Ileum (tissue), 1 donor: ENCODE results near the gene C17orf99.

DNA sequence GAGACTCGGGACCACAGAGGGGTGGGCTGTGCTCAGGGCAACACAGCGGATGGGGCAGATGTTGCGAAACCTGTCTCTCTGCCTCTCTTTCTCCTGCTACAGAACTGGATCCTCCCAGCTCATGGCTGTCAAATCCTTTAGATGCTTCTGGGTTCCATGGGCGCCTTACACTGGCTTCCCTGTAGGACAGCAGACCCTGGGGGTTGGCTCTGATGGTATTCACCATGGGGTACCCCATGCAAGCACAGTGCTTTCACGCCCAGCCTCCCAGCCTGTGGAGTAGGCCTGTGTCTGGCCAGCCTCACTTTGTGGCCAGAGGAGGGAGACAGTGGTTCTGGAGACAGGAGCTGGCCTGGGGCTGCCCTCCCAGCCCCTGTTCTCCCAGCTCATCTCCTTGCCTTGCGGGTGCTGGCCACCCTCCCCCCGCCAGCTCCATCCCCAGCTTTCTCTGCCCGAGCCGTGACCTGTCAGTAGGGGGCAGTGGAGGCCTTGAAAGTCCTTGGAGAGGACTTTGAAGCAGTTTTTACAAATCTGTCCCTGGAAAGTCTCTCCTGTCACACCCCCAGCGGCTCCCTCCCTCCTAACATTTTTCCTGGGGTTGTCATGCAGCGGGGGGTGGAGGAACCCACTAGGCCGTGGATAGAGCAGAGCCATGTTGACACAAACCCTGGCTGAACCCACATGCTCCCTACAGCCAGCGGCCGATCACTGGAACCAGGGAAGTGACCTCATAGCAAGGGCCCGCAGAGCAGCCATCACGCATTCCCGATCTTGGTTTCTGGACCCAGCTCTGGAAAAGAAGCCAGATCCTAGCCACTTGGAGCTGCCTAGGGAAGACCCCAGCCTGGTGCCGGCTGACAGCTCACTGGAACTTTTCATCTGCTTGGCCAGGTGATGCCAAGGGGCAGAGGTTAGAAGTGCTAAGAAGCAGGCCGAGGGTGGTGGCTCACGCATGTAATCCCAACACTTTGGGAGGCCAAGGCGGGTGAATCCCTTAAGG is 148.8 kb downstream of the SEPTIN9 start:
- PRO-cap = no peak

DNA sequence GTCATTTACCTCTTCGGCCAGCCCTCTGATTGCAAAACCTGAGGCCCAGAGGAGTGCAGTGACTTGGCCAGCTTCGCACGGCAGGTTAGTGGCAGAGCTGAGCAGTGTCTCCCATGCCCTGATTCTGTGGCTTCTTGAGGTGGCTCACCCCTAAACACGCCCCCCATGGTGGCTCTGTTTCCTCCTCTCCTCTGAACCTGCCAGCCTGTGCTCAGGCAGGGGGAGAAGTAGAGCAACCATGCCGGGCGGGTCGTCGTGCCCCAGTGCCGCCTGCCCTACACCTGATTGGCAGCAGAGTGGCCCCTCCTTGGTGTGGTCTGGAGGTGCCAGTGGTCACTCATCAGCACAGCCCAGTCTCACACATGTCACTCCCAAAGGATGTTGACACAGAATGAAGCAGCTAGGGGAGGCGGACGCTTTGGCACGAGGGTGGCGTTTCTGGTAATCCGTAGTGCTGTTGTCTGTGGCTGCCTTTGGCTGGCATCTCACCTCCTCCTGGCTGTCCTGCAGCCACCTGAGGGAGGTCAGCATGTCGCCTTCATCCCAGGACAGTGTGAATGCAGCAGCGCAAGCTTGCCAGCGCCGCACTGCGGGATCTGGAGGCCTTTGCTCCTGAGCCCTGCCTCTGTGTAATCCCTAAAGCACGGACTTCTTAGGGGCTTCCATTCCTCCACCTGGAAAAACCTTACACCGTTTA is 154.1 kb downstream of the SEPTIN9 start:
- PRO-cap = no peak

- PRO-cap = no peak
Observed at GRCh38 chr17:77452710-77453416, 171.6 kb downstream of the SEPTIN9 start.

GRCh38 chr17:77734050-77734342 is 224.5 kb upstream of the TNRC6C start:
- PRO-cap = unidirectional peak, plus-strand start at chr17:77734145

DNA sequence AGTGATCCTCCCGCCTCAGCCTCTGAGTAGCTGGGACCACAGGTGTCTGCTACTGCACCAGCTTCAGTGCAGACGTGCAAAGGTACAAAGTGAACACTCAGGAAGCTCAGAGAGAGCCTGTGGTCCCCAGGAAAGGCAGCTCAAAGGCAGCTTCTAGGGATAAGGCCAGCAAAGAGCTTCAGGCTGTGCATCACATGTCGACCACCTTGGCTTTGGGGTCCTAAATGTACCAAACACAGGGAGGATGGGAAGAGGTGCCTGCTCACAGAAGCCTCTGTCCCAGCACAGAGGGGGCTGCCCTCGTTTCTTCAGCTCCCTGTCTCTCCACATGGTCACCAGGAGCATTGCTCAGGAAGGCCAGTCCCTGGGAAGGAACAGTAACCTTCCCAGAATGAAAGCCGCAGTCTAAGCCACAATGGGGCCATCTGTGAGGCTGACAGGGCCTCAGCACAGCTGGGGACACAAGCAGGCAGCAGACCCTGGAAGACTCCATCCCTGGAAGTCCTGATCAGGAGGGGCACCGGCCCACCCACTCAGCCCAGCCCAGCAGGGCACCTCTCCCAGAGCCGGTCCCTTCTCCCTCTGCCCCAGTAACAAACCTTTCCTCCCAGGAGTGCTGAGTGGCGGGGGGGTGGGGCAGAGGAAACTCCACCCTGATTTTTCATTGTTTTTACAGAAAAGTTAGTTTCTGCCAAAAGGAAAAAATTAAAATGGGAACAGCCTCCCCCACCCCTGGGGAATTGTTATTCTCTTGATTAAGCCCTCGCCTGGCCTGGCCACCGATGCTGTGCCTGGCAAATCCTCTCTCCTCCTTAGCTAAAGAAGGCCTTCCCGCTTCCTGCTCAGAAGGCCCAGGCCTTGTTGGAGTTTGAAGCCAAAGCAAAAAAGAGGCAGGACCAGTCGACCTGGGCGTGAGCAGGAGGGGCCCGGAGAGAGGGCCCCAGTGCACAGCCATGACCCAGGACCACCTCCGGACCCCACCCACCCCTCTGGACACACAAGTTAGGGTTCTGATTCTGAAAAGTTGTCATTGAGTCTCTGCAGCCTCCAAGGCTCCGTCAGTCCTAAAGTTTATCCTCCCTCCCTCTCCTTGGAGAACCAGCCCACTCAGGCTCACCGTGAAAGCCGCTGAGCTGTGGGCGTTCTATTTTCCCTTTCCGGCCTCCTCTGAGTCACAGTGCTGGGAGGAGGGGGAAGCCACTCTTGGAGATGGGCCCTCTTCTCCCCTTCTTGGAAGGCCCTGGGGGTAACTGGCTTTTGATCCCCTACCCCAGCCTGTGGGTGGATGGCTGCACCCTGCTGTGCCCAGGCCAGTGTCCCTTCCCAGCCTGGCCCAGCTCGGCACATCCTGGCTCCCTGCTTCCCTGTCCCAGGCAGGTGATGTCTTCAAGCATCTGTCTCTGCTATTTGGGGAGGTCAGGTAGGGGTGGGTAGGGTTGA is 128.5 kb upstream of the TNRC6C start:
- PRO-cap = unidirectional peak, minus-strand start at position 584 of the sequence

DNA sequence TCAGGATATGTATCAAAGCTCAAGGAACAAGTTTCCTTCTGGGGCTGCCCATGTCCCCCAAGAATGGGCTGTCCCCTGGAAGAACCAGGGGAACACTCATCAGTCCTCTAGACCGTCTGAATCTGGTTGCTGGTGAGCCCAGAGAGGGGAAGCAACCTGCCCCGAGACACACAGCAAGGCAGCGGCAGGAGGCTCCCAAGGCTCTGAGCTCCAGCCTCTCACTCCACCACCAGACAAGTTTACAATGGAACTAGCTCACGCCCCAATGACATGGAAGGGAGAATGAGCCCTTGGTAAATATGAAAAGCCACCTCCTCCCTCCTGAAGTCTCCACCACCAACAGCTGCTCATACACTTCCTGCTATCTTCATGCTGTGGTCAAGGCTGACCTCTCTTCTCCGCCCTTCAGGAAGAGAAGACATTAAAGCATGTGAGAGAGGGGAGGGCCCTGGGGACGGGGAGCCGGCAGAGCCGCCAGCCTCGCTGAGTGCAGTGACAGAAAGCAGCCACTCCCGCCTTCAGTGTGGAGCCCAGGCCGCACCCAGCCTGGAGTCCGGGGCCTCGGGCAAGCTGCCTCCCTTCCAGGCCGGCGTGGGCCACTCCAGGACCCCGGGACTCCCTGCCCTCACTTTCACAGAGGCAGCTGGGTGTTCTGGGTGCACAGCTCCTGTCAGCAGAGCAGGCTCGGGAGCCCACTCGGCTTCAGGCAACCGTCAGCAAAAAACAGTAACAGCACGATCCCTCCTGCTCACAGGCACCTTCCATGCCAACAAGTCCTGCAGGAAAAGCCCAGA is 94.8 kb upstream of the TNRC6C start:
- PRO-cap = bidirectional peak, plus-strand start at position 446 of the sequence, minus-strand start at position 223 of the sequence

DNA sequence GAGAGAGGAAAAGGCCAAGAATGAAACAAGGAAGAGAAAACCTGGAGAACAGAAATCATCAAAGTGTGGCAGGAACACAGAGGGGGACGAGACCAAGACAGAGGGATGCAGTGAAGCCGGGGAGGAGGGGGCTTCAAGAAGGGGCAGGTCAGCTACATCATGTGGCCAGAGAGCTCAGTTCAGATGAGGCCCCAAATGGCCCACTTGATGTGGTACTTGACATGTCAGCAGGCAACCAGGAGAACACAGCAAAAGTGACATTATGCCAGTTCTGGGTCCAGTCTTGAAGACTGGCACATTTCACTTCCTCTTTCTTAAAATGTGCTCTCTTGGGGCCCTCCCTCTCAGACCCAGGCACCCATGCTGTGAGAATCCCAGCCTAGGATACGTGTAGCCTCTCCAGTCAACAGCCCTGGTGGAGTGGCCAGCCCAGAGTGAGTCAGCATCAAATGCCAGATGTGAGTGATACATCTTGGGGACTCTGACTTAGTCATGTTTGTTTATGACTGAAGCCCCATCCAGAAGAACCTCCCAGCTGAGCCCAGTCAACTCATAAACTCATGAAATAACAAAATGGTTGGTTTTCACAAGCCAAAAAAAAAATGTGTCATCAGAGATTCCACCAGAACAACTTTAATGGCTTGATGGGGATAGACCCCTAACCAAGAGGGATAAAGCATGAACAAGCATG is 82.6 kb upstream of the TNRC6C start:
- PRO-cap = no peak

GRCh38 chr17:77879495-77879845 is 79.0 kb upstream of the TNRC6C start:
- PRO-cap = no peak

DNA sequence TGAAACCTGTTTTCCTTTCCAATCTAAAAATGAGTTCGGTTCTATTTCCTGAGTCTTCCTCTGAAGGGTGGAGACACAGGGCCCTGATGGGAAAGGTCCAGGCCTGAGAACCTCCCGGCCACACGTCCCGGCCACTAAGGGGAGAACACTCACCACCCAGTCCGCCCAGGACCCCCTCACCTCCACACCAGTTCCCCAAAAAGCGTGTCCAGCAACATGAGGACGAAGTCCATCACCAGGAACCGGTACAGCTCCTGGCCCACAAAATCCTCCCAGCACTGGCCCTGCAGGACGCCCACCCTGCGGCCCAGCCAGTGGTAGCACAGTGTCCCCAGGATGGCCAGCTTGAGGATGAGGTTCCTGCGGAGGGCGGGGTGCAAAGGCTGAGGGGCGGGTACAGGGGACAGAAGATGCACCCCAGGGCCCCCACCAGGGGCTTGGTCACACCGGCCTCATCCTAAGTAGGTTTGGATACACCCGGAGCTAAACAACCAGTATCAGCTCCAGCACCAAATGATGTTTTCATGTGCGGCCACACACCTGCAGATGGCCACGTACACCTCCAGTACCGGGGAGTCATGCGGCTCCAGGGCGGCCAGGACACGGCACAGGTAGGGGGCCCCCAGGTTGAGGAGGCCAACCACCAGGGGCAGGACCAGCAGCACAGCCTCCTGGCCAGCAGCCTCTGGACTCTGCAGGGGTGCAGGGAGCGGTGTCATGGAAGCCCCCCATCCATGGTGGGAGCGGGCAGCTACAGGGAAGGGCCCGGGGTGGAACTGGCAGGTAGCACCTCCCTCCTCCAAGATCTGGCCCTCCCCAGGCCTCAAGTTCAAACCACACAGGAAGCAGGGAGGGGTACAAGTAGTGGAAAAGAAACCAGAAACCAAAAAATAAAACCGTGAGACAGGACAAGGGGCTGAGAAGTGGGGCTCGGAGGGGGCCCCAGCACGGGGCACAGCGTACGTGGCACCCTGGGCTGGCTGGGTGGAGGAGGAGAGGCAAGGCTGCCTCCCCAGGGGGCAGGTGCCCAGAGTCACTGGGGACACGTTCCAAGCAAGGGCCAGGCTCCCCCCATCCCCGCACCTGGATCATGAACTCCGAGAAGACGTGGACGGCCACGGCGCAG is 7.7 kb downstream of the TMC6 start:
- PRO-cap = no peak

DNA sequence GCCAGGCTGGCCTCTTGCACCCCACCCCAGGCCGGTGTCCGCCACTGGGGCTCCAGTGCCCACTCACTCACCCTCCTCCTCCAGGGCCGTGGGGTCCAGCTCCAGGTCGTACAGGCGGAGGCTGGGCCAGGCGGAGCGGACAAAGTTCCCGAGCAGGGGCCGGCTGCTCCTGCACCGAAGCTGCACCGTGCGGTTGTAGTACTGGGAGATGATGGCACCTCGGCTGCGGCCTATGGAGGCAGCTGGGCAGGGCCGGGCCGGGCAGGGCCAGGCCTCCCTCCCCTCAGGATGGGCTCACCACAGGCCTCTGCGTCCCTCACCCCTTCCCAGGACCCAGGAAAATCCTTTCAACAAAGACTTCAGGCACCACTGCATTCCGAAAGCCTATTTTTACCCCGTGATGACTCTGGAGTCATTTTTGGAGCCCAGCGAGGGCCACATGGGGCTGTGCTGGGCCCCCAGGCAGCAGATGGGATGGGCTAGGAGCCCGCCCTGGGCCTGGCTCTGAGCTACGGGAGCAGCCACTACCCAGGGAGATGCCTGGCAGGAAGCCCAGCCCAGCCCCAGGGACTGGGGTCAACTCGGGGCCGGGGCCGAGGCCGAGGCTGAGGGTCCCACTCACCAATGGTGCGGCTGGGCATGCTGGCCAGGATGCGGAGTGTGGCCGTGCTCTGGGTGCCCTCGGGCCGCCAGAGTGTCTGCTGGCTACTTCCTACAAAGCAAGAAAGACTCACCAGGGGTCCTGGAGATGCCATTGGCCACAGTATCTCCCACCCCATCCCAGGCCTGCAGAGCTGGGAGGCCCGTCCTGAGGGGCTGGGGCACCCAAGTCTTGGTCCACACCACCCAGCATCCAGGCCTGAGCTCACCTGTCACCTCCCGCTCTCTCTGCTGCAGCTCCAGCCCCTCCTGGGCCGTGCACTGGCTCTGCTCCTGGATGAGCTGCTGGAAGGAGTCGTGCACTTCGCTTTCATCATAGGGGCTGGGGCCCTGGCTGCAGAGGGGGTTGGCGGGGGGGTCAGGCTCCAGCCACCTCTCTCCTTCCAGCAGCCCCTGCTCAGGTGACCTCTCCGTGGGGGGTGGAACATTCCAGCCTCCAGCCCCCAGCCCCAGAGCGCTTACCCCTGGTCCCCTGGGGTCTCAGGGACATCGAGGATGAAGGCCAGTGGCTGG is 2.5 kb downstream of the TMC6 start:
- PRO-cap = no peak

GRCh38 chr17:78129028-78129498 is 508 bp upstream of the TMC6 start:
- PRO-cap = unidirectional peak, plus-strand start at chr17:78129262

DNA sequence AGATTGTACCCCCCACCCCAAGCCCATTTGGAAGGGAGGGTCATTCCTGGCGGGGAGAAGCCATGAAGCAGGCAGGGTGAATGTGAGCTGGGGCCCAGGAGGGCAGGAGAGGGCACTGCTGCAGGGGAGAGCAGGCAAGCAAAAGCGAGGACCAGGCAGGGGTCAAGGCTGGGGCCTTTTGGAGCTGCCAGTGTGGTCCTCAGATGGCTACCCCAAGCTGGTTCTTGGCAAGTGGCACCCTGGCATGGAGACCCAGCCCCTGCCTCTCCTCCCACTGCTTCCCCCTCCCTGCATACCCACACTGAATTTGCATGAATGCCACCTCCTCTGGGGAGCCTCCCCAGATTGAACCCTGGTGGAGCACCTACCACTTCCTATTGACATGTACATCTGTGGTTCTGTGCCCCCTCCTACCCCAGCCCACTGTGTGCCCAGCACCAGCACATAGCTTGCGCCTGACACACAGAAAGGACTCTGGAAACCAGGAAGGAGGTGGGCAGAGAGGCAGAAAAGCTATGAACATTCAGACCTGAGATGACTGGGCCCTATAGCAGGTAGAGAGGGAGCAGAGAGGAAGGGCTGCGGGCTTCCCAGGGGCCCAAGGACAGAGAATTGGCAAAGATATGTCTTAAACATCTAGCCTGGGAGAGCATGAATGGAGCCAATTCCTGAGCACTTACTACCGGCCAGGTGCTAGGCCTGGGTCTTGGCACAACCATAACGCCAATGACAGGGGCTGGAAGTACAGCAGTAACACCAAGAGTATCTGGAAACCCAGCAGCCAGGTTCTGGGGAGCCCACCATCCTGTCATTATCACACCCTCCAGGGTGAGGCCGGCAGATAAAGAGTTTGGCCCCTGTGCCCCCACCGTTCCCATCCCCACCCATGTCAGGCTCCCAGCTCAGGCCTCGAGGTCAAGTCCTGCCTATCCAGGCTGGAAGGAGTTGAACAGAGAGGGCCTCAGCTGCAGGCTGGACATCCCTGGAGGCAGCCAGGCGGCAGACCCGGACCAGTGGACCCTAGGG is 759 bp upstream of the TMC8 start:
- PRO-cap = no peak

GRCh38 chr17:78131876-78132713 is 1.5 kb downstream of the TMC8 start:
- PRO-cap = unidirectional peak, minus-strand start at chr17:78132422

GRCh38 chr17:78146053-78146598 is at the start of gene C17orf99:
Gene C17orf99, plus strand, starts transcription at chr17:78146385.
- PRO-cap = no peak

GRCh38 chr17:78198825-78199415 is 11.8 kb downstream of the AFMID start:
- PRO-cap = bidirectional peak, plus-strand start at chr17:78199216, minus-strand start at chr17:78199008

GRCh38 chr17:78241627-78241915 is 10.1 kb downstream of the TMEM235 start:
- PRO-cap = no peak

- PRO-cap = no peak
Observed at GRCh38 chr17:78252317-78252740, 20.9 kb downstream of the TMEM235 start.

GRCh38 chr17:78281556-78281887 is 50.1 kb downstream of the TMEM235 start:
- PRO-cap = no peak

DNA sequence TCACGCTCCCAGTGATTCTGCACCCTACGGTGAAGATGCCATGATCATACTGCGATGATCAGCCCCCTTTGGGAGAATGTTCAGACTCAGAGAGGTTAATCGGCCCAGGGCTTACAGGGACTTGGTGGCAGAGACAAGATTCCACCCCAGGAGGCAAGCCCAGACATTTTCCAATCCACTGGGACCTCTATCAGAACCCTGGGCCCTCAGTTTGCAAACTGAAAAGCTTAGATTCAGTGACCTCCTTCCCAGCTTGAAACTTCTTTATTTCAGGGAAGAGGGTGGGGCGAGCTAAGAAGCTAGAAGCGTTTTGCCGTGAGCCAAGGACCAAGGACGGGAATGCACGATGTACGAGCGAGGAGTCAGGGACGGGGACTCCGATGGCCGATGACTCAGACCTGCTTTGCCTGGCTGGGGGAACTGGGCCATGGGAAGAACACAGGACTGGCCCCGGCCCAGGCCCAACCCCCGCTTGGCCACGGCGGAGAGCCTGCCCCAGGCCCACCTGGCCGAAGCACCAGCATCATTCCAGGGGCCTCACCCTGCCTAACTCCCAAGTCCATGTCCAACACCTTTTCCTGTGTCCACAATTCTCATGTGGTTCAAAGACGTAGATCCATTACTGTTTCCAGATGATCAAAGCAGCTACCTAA is 34.6 kb downstream of the SOCS3 start:
- PRO-cap = no peak

- PRO-cap = no peak
Observed at GRCh38 chr17:78328899-78329952, 30.7 kb downstream of the SOCS3 start.